ENCODE results near the genes PUS1 and FBRSL1.

DNA sequence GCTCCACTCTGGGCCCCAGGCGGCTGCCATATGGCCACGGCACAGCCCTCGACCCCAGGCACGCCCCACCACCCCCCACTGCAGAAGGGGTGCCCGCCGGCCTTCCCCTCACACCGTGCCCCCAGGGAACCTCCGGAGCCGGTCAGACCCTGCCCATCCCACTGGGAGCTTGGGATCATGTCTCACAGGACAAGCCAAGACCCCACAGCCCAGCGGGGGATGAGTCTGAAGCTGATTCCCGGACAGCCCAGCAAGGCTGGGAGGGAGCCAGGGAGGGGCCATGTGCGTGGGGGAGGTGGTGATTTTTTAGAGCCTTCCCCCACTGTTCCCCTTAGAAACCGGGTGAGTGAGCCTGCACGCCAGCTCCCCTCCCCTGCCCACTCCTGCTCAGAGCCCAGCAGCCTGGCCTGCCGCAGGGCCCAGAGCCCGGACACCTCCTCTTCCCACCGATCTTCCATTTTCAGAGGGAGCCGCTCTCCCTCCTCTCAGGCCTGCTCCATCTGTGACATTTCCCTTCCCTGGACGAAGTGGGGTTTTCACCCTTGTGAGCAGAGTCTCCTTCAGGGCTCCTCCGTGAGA is 1.4 kb downstream of the RIMBP2 start:
- RRBS = 3% methylated on average over 7 of the region's 20 CpGs

- RRBS = 2% methylated on average over 21 of the region's 34 CpGs
Measured at GRCh38 chr12:130715317-130715947, 667 bp downstream of the RIMBP2 start.

DNA sequence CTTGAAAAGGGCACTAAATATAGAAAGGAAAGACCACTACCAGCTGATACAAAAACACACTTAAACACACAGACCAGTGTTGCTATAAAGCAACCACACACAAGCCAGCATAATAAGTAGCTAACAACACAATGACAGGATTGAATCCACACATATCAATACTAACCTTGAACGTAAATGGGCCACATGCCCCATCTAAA is 6.0 kb upstream of the RIMBP2 start:
- RRBS = no CpG with 5 or more reads among the region's 1 CpG

DNA sequence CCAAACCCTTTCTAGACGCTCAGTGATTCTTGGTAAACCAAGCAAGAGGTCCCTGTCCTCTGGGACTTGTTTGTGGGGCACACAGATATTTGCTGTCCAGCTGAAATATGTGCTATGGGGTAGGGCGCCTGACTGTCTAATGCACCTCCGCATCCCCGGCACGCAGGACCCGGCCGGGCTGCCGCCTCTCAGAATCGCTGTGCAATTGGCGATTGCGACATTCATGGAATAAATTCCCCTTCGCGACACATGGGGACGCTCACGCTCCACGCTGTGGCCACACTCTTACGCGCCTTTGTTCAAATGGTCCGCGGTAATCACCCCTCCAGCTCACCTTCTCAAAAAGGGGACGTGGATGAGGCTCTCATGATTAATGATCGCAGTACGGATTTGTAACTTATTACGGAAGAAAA is 37.6 kb upstream of the ADGRD1 start:
- RRBS = no CpG with 5 or more reads among the region's 24 CpGs

GRCh38 chr12:130925591-130926137 is 28.0 kb upstream of the ADGRD1 start:
- RRBS = no CpG with 5 or more reads among the region's 12 CpGs

GRCh38 chr12:131002199-131002779 is 48.6 kb downstream of the ADGRD1 start:
- RRBS = no CpG with 5 or more reads among the region's 4 CpGs

DNA sequence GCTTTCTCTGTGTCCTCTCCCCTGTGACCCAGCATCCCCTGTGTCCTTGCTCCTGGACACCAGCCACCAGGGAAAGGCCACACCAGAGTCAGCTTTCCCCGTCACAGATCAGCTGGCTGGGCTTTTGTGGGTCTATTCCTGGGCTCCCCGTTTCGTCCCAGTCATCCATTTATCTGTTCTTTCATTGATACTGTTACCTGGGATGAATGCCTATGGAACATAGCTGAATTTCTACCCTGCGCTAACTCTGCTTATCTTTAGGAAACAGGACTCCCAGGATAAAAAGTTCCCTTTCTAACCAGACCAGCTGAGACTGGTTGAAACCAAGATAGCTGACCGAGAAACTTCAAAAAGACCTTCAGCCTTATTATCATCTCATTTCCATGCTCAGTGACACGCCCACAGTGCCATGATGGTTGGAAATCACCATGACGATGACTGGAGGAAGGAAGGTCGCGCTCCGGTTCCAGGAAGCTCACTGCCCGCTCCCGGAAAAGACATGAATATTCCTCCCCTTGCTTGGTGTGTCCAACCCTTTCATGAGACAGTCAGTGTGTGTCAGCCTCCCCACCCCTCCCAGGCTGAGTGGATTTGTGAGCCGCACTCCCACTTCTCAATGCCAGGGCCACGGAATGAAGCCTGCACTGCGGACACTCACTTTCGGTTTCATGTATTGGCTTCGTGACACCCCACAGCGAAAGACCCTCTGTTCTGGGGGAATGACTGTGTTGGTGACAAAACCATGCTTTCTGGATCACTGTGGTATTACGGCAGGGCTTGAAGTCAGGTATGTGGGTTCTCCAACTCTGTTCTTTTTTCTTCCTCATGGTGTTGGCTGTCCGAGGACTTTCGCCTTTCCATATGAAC is 276.3 kb upstream of the SFSWAP start:
- RRBS = no CpG with 5 or more reads among the region's 21 CpGs

GRCh38 chr12:131713929-131715208 is 3.5 kb downstream of the SFSWAP start:
- RRBS = no CpG with 5 or more reads among the region's 28 CpGs

- RRBS = 96% methylated on average over 4 of the region's 23 CpGs
Measured at GRCh38 chr12:131765808-131766831, 55.2 kb downstream of the SFSWAP start.

GRCh38 chr12:131795679-131796629 is 32.2 kb upstream of the MMP17 start:
- RRBS = no CpG with 5 or more reads among the region's 20 CpGs

GRCh38 chr12:131921775-131922321 is 7.2 kb upstream of the PUS1 start:
- RRBS = 45% methylated on average over 7 of the region's 18 CpGs

- RRBS = no CpG with 5 or more reads among the region's 10 CpGs
Measured at GRCh38 chr12:131924523-131924902, 4.6 kb upstream of the PUS1 start.

- RRBS = 1% methylated on average over 45 of the region's 120 CpGs
Measured at GRCh38 chr12:131929166-131930269, at the start of gene PUS1. Gene PUS1, plus strand, starts transcription at chr12:131929276.

- RRBS = 100% methylated on average over 3 of the region's 23 CpGs
Measured at GRCh38 chr12:131932045-131933101, 3.3 kb downstream of the PUS1 start.

DNA sequence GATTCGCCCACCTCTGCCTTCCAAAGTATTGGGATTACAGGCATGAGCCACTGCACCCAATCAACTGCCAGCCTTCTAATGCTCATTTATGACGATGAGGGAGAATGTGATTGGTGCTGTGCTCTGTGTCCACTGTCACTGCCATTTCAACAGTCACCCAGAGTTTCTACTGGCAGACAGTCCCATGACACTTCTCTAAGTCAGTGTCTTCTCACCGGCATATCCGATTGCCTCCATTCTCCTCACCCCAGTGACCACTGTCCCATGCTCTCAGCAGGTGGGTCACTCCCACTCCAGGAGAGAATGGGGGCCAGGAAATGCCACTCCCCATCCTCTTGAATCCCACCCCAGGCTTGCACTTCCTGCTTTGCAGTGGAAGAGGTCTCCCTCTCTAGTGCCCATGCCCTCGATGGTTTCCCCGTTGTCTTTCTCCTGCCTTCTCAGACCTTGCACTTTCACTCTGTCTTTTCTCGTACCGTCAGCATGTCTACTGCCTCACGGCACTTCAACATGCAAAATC is 2.3 kb upstream of the EP400 start:
- RRBS = no CpG with 5 or more reads among the region's 9 CpGs

- RRBS = no CpG with 5 or more reads among the region's 35 CpGs
Measured at GRCh38 chr12:132061929-132062846, 81.9 kb downstream of the DDX51 start.

DNA sequence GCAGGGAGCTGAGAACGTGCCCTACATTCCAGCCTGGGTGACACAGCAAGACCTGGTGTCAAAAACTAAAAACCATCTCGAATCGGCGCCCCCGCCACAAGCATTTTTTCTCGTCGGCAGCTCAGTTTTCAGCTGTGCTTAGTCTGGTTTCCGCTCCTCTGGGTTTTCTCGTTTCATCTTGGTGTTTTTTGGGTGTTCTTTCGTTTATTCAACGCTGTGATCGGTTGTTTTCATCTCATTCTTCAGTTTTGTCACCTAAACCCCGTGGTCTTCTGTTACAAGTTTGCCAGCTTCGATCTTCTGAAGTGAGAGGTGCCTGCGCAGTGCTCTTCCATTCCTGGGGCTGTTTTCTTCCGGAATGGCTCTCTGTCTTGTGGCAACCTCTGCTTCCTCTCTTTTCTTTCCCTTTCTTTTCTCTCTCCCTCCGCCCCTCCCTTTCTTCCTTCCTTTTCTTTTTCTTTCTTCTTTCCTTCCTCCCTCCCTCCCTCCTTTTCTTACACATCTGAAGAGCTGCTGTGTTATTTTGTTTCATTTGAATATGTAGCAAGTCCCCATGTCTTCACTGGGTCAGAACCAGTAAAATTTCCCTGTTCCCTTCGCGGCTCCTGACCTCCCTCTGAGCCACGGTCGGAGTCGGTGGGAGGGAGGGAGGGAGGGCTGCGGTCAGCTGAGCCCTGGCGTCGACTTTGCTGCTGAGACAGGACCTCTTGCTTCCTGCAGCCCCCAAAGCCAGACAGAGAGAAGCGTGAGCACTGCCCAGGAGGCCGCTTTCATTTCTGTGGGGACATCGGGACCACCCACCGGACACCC is 41.7 kb downstream of the NOC4L start:
- RRBS = no CpG with 5 or more reads among the region's 29 CpGs

- RRBS = no CpG with 5 or more reads among the region's 33 CpGs
Measured at GRCh38 chr12:132356517-132357332, 27.3 kb upstream of the GALNT9 start.

GRCh38 chr12:132476844-132477514 is 13.0 kb upstream of the FBRSL1 start:
- RRBS = 65% methylated on average over 3 of the region's 15 CpGs

DNA sequence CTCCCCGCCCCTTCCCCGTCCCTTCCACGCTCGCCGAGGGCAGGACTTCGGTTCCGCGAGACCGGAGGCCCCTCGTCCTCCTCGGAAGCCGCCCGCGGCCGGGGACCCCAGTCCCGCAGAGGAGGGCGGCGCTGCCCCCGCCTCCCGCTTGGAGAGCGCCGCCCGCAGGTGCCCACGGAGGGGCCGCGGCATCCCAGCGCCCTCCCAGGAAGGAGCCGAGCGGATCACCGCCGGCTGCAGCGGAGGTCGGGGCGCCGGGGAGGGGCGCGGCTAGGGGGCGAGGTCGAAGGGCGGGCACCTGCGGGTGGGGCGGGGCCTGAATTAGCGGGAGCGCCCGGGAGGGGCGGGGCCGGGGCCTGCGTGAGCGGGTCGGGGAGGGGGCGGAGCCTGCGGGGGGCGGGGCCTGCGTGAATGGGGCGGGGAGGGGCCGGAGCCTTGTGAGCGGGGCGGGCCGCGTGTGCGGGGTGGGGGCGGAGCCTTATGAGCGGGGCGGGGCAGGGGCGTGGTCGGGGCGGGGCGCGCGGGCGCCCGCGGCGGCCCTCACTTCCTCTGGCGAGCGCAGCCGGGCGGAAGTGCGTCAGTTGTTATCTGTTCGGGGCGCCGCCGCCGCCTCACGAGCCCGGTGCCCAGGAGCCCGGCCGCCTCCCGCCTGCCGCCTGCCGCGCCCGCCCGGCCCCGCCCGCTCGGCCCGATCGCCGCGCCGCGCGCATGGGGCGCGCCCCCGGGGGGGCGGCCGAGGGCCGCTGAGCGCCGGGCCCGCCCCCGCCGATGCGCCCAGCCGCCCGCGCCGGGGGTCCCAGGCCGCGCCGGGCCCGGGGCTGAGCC is at the start of gene FBRSL1:
Gene FBRSL1, plus strand, starts transcription at position 577 of the 825 bp plus-strand sequence.
- RRBS = 2% methylated on average over 64 of the region's 124 CpGs